ENCODE data around the gene PCSK5.

- RRBS: no CpG with 5 or more reads among the region's 13 CpGs
Observed at GRCh38 chr9:72351384-72352264, 13.4 kb downstream of the ZFAND5 start.

GRCh38 chr9:73039267-73039684 is 86.4 kb upstream of the ALDH1A1 start:
- RRBS: no CpG with 5 or more reads among the region's 1 CpG

GRCh38 chr9:73157617-73158279 is 6.1 kb downstream of the ANXA1 start:
- RRBS: no CpG with 5 or more reads among the region's 3 CpGs

DNA sequence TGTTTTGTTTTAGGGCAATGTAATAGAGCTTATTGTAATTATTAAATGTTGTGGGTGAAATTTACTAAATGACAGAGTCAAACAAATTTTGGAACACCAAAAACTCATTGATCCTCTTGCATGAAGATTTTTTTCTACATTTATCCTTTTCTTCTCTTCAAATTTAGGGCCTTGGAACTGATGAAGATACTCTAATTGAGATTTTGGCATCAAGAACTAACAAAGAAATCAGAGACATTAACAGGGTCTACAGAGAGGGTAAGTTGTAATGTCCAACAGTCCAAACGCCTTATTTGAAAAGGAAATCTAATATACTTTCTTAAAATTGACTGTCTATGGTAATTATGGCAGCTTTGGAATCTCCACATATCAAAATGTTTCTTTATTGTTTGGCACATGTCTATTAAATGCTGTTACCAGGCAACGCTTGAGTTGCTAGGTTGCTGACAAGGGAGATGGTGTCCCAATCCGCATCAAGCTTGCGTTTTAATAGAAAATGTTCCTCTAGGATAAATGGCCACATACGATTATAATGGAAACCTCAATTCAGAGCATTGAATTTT is 9.1 kb downstream of the ANXA1 start:
- RRBS: no CpG with 5 or more reads among the region's 5 CpGs

- RRBS: no CpG with 5 or more reads among the region's 5 CpGs
Observed at GRCh38 chr9:73167903-73168915, 16.5 kb downstream of the ANXA1 start.

DNA sequence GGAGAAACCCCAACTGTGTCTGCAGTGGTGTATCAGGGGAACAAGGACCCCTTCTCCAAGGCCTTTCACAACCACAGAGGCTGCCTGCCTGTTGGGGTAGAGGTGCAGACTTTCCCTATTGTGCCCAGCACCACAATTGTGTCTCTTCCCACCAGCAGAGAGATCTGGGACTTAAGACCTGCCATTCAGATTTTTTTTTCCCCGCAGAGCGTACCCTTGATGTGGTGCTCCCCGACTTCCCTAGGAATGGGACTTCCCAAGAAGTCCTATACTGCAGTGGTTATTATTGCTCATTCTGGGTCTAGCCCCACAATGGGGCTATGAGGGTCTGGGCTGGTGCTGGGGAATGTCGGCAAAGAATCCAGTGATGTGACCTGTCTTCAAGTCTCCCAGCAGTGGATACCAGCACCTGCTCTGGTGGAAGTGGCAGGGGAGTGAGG is 250.0 kb downstream of the ANXA1 start:
- RRBS: no CpG with 5 or more reads among the region's 4 CpGs

DNA sequence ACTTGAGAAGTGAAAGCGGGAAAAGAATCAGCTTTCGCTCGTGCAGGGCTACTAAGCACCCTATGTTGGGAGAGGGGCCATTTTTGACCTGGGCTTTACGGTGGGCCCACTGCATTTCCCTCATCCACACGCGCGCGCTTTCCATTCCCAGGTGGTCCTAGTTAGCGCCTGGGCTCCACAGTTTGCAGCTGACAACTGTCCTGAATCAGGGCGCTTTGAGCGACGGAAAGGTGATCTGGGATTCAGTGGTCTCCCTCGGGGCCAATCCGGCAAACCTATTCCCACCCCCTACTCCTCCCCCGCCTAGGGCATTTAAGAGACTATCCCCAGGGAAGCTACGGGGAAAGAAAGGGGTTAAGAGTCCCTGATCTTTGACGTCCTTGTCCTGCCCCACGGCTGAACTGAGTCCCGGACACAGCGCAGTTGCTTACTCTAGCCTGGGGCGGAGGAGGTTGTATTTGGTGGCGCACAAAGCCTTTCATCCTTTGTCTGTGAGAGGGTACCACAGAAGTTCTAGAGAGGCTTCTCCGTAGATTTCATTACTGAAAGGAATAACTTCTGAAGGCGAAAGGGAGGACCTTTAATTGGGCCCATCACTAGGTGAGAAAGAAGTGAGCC is 3.4 kb downstream of the RORB start:
- RRBS: no CpG with 5 or more reads among the region's 24 CpGs

DNA sequence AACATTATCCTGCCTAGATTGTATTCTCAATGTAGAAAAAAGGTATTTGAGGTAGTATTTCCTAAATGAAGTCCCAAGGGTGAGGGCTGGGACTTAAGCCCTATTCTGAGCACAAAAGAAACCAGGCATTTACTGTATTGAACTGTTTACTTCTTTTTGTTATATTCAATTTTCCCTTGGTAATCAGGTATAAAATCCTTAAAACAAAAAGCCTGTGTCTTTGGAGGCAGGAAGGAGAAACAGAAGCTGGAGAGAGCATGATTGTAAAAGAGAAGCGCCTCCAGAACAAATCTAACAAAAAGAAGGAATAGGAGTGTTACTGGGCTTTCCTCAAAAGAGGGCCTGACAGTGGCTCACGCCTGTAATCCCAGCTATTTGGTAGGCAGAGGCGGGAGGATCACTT is 3.2 kb downstream of the C9orf40 start:
- RRBS: no CpG with 5 or more reads among the region's 3 CpGs

DNA sequence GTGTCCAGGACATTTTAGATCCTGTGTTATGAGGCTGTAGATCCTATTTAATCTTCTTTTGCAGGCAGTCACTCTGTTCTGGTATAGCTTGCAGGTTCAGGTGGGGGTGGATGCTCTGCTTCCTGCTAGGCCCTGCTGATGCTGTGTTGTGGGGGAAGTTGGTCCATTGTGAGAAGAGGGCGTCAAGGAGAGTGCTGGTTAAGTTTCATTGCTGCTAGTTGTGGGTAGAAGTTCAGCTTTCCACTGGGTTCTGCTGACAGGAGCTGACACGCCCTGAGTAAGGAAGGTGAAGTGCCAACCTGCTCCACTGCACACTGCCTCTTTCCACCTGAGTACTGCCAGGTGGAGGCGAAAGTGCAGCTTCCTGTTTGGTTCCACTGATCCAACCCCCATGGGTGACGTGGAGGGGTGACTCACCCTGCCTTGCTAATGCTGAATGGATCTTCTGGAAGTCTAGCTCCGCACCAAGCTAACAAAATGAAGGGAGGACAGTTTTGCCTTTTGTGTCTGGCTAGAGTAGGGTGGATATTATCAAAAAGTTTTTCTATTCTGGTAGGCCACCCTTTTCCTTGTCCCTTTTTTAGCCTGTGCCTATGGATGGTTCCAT is 16.3 kb downstream of the NMRK1 start:
- RRBS: no CpG with 5 or more reads among the region's 5 CpGs

DNA sequence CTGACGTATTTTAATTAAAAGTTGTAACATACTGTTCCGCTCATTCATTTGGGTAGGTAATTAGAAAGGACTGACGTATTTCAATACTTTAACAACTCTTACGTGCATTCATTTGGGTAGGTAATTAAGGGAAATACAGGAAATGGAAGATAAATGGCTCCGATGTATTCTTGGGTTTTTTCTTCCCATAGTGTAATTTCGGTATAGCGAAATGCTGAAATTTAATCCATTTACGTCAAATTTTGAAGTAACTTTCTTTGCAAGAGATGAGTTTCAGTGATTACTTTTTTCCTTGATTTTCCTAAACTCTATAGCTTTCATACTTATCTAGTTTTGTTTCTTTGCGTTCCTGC is 1.2 kb downstream of the OSTF1 start:
- RRBS: no CpG with 5 or more reads among the region's 9 CpGs

GRCh38 chr9:75890404-75890774 is at the start of gene PCSK5:
TSS of gene PCSK5 (plus strand) at chr9:75890673.
- RRBS: 2% methylated on average over 8 of the region's 27 CpGs

GRCh38 chr9:76313760-76314275 is 80.4 kb downstream of the RFK start:
- RRBS: no CpG with 5 or more reads among the region's 3 CpGs

GRCh38 chr9:76373021-76373538 is 21.1 kb downstream of the RFK start:
- RRBS: no CpG with 5 or more reads among the region's 3 CpGs

DNA sequence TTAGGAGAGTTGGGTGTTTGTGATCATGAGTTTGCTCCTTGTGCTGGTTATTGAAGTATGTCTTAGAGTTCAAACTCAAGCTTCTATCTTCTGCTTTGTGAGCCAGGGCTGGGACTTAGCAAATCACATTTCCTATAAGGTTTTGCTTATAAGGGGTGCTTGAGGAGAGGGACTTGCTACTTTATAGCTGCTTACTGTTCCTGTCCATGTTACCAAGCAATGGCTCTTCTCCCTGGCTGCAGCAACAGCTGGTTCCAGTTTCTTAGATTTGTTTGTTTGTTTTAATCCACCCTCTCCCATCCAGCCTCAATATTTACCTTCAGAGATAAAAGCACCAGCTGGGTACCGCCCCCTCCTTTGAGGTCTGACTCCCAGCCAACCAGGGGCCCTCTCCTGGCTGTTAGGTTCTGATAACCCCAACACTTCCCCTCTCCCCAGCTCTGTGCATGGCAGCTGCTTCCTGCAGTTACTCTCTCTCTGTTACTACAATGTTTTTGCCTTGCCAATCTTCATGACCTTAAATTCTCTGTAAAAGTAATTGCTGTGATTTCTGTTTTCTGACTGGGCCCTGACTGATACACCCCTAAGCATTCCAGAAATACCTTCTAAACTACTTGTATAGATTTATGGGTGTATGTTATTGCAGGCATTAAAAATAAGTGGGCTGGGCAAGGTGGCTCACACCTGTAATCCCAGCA is 2.8 kb upstream of the GCNT1 start:
- RRBS: no CpG with 5 or more reads among the region's 1 CpG

GRCh38 chr9:76803200-76803485 is 102.8 kb downstream of the PRUNE2 start:
- RRBS: no CpG with 5 or more reads among the region's 1 CpG

GRCh38 chr9:76942895-76943464 is 37.1 kb upstream of the PRUNE2 start:
- RRBS: no CpG with 5 or more reads among the region's 5 CpGs

DNA sequence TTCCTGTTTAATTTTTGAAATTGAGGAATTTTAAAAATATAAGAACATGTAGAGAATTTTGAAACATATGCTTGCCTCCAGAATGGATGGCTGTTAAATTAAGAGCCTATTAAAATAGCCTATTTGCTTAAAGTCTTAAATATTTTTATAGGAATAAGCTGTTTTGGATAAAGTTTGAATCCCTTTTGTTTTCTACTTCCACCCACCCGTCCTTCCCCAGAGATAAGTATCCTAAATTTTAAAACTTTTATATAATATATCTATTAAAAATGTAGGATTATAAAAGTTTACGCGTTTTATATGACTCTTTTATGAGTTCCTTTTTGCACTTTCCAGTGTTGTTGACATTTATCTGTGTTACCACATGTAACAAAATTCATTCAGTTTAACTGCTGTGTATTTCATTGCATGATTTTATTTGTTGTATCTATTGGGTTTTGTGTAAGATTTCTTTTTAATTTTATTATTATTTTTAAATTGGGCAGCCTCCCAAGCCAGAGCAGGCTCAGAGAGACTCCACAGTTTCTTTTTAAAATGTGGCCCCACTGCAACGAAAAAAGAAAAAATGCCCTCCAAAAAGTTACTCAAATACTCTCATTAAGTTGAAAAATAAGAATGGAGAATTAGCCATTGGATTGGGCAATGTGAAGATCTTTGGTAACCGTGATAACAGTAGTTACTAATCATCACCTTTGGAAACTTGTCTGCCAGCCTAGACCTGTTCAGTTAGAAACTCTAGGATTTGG is 33.9 kb downstream of the VPS13A start:
- RRBS: no CpG with 5 or more reads among the region's 5 CpGs

GRCh38 chr9:77408823-77409791 is 231.8 kb downstream of the VPS13A start:
- RRBS: no CpG with 5 or more reads among the region's 9 CpGs

Data from T47D (cell line).